Pericardium fibroblast (primary cell): Measurements from ENCODE around the genes STAC2, STARD3 and ERBB2.

- RAMPAGE, long total RNA = no peak
Observed at GRCh38 chr17:39217776-39218303, 7.9 kb downstream of the STAC2 start.

GRCh38 chr17:39225276-39226303 lies at the start of gene STAC2:
Gene STAC2, minus strand, starts transcription at chr17:39225945.
- RAMPAGE, long total RNA = no peak

- RAMPAGE, long total RNA = no peak
Observed at GRCh38 chr17:39405332-39406321, 4.2 kb upstream of the FBXL20 start.

GRCh38 chr17:39453543-39453826 lies 2.4 kb upstream of the MED1 start:
- RAMPAGE, long total RNA = no peak

DNA sequence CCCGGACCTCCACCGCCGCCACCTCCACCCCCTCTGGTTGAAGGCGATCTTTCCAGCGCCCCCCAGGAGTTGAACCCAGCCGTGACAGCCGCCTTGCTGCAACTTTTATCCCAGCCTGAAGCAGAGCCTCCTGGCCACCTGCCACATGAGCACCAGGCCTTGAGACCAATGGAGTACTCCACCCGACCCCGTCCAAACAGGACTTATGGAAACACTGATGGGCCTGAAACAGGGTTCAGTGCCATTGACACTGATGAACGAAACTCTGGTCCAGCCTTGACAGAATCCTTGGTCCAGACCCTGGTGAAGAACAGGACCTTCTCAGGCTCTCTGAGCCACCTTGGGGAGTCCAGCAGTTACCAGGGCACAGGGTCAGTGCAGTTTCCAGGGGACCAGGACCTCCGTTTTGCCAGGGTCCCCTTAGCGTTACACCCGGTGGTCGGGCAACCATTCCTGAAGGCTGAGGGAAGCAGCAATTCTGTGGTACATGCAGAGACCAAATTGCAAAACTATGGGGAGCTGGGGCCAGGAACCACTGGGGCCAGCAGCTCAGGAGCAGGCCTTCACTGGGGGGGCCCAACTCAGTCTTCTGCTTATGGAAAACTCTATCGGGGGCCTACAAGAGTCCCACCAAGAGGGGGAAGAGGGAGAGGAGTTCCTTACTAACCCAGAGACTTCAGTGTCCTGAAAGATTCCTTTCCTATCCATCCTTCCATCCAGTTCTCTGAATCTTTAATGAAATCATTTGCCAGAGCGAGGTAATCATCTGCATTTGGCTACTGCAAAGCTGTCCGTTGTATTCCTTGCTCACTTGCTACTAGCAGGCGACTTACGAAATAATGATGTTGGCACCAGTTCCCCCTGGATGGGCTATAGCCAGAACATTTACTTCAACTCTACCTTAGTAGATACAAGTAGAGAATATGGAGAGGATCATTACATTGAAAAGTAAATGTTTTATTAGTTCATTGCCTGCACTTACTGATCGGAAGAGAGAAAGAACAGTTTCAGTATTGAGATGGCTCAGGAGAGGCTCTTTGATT lies 69.7 kb downstream of the CDK12 start:
- RAMPAGE, long total RNA = no peak

GRCh38 chr17:39544481-39544868 lies 63.2 kb downstream of the NEUROD2 start:
- RAMPAGE, long total RNA = no peak

DNA sequence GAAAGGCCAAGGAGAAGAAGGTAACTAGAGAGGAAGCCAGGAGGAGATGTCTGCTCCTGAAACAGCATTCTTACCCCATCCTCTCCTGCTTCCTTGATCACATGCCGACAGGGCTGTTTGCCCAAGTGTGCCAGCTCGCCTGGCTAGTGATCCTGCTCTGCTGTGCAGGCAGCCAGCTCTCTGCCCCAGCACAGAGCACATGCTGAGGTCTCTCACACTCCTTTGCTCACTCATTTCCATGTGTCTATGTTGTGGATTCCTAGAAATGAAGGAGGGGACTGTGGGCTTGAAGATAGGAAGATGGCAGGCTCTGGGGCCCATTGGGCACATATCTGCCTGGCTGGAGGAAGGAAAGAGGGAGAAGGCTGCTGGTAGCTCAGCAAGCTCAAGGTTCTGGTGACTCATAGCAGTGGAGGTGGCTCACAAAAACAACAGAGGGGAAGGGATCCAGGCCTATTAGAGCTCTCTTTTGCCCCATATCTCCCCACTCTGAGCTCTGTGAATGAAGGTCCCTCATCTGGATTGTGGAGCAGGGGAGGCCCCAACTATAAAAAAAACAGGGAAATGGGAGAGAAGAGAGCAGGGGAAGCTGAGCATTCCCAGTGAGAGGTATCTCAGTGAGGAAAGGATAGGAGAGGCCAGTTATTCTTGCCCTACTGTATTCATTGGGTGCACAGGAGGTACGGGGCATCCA lies 54.2 kb downstream of the NEUROD2 start:
- RAMPAGE, long total RNA = no peak

- RAMPAGE, long total RNA = no peak
Observed at GRCh38 chr17:39636907-39638098, at the start of gene STARD3. Gene STARD3, plus strand, starts transcription at chr17:39637144.

- RAMPAGE, long total RNA = no peak
Observed at GRCh38 chr17:39639603-39640124, 2.7 kb downstream of the STARD3 start.

DNA sequence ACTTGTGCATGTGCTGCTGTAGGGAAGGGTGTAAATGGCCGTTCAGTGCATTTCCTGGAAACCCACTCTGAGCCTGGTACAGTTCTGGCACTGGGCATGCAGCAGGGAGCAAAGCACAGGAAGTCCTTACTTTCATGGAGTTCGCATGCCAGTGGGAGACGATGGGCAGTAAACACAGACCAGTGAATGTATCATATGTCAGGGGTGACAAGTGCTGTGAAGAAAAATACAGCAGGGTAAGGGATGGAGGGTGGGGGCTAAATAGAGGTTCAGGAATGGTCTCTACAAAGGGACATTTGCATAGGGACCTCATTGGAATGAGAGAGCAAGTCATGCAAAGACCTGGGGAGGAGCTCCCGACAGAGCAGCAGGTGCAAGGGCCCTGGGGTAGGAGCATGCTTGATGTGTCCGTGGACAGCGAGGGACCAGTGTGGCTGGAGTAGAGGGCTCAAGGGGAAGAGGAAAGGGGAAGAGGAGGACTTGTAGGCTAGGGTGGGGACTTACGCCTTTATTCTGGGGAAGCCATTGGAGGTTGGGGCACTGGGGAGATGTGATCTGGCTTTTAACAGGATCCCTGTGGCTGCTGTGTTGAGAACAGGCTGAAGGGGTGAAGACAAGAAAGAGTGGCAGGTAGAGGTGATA lies 5.7 kb downstream of the STARD3 start:
- RAMPAGE, long total RNA = no peak

- RAMPAGE, long total RNA = no peak
Observed at GRCh38 chr17:39666919-39667322, 1.3 kb upstream of the PNMT start.

DNA sequence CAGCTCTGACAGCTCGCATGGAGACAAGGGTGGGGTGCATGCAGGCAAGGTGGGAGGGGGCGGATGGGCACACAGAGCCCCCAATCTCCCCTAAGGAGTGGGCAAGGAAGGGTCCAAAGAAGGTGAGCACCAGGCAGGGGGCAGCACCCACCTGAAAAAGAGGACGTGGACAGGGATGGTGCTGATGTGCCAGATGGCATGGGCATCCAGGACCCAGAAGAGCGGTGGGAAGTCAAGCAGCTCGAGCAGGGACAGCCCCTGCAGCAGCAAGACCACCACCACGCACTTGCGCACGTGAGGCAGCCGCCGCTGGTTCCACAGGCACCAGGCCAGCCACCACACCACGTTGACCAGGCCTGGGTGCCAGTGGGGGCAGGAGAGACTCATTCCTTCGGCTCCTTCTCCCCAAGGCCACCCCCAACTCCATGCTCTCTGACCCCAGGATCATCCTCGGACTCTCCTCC lies 4.7 kb downstream of the PNMT start:
- RAMPAGE, long total RNA = no peak

- RAMPAGE, long total RNA = no peak
Observed at GRCh38 chr17:39674753-39675406, 6.6 kb downstream of the PNMT start.

- RAMPAGE, long total RNA = no peak
Observed at GRCh38 chr17:39699521-39700351, at the start of gene ERBB2. Gene ERBB2, plus strand, starts transcription at chr17:39700064.

DNA sequence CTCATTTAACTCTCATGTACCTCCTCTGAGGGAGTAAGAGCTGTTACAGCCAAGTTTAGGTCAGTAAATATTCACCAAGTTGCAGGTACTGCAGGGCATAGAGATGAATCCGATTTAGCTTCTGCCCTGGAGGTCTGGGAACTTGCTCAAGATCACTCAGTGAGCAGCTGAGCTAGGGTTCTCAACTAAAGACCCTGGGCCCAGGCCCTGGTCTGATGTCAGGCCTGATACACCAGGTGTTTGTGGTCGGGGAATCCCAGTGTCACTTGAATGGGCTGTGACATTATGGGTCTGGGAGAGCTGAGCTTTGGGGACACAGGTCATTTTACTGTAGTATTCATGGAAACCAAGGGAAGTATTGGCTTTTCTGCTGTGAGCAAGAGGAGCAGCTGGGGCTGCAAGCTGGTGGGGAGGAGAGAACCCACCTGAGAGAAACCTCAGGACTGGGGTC lies 3.7 kb downstream of the ERBB2 start:
- RAMPAGE, long total RNA = no peak

DNA sequence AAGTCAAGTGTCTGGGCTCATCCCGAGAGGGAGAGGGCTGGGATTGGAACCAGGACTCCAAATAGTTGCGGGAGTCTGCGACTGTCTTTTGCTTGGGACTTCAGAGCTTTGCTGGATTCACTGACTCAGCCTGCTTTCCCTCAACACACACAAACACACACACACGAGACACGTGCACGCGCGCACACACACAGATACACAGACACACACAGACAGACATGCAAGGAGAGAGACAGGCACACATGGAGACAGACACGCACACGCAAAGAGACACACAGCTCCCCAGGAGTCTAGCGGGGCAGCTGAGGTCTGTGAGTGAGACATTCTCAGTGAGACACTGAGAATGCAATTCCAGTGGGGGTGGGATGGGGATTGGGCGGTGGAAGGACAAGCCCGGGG lies 17.7 kb downstream of the GRB7 start:
- RAMPAGE, long total RNA = no peak

DNA sequence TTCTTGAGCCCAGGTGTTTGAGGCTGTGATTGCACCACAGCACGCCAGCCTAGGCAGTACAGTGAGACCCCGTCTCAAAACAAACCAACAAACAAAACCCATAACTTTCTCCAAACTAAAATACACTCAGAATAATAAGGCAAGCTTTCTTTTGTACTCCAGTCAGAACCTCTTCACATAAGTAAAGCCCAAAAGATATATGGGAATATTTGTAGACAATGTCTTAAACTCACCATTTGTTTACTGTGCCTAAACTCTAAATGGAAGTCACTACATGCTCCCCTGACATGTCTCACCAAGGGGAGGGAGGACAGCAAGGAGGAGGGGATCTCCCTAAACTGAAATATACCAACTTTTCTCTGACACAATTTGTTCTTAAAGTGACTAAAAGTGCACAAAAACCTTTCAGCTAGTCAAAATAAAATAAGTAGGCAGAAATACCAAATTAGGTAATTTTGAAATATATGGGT lies 38.5 kb downstream of the GRB7 start:
- RAMPAGE, long total RNA = no peak

GRCh38 chr17:39782254-39782985 lies 44.7 kb downstream of the GRB7 start:
- RAMPAGE, long total RNA = no peak

DNA sequence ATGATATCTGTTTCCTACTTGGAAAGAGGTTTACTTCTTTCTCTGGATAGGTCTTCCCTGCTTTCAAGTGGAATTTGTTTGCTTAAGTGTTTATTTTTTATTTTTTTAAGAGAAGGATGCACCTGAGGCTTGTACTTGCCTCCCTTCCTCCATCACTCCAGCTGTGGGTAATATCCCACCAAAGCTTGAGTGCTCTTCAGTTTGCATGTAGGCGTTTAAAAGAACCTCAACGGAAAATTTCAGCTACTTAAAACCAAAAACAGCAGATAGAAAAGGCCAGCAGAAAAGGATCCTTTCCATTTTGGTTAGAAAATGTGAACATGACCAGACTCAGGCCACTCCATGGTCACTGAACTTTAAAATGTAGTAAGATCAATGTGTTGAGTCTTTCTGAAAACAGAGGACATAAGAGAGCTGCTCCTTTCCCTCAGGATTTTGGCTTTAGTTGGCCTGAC lies 57.0 kb downstream of the GRB7 start:
- RAMPAGE, long total RNA = no peak

- RAMPAGE, long total RNA = no peak
Observed at GRCh38 chr17:39917641-39917969, 830 bp downstream of the GSDMB start.